Sigmoid colon (tissue), 4 donors: ENCODE results near the genes TAS2R60 and CTAGE15.

DNA sequence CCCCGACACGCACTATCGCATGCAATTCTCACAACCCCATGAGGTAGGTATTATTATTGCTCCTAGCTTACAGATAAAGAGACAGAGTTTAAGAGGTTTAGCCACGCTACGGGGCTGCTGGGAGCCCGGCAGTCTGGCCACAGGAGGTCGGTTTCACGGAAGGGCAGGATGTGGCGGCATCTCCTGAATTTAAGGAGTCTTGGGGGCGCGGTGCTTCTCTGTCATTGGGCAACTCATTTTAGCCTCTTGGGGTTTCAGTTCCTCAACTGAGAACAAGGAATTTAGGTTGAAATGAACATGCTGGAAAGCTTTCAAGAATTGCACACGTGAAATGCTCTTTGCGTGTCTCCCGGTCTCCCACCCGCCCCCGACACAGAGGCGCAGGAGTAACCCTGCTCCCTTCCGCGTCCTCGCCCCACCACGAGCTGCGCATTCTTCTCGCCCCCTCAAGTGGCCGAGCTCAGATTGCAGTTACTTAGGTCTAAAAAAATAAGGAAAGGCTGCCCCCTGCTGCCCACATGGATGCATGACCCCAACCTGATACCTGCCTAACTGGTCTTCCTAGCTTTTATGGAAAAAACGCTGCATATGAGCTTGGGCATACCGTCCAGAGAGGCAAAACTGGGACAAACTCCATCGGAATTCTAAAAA, 12.4 kb downstream of the PRSS2 start:
- PRO-cap = no peak
- RAMPAGE, long total RNA, 4 experiments = no peak in any of the 4 experiments

DNA sequence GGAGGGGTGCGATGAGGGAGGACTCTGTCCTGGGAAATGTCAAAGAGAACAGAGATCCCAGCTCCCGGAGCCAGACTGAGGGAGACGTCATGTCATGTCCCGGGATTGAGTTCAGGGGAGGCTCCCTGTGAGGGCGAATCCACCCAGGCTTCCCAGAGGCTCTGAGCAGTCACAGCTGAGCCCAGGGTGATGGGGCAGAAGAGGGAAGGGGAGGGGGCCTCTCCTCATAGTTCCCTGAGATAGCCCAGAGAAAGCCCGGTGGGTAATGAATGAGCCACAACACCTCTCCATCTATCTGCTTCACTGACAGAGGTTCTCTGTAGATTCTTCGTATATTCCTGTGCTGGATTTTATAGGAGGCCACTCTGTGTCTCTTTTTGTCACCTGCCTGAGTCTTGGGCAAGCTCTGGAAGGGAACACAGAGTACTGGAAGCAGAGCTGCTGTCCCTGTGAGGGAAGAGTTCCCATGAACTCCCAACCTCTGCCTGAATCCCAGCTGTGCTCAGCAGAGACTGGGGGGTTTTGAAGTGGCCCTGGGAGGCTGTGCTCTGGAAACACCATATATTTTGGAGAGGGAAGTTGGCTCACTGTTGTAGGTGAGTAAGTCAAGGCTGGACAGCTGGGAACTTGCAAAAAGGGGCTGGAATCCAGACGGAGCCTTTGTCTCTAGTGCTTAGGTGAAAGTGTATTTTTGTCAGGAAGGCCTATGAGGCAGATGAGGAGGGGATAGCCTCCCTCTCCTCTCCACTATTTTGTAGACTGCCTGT, 16.5 kb downstream of the PRSS2 start:
- PRO-cap = no peak
- RAMPAGE, long total RNA, 4 experiments = no peak in any of the 4 experiments

GRCh38 chr7:142787851-142788102, 17.0 kb downstream of the PRSS2 start:
- PRO-cap = no peak
- RAMPAGE, long total RNA, 4 experiments = no peak in any of the 4 experiments

- PRO-cap = no peak
- RAMPAGE, long total RNA, 4 experiments = no peak in any of the 4 experiments
Measured at GRCh38 chr7:142808235-142809203, 37.7 kb downstream of the PRSS2 start.

GRCh38 chr7:142943669-142943984, 4.3 kb downstream of the LLCFC1 start:
- PRO-cap = no peak
- RAMPAGE, long total RNA, 4 experiments = no peak in any of the 4 experiments

DNA sequence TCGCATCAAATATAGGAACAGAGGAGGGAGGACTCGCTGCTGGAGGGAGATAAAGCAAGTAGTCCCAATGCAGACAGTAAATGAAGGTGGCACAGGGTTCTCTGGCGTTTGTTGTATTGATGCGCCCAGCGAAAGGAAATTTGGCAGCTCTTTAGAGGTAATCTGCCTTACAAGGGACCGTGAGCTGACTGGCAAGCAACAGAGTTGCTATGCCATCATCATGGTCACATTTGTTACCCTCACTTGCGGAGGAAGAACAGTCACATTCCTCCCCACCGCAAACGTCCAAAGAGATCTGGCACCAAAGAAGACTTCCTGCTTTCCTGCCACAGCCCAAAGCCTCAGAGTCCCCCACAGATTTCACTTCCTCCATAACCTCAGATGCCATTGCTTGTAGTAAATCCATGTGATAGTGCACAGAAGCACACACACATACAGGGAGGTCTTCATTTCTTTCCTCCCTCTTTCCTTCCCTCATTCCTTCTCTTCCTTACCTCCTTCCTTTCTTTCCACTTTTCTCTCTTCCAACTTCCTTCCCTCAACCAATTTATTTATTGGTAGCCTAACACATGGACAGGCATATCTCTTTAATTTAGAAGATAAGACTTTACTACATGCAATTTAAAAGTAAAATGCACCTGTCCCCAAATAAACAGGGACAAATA, 15.9 kb upstream of the TAS2R40 start:
- PRO-cap = no peak
- RAMPAGE, long total RNA, 4 experiments = no peak in any of the 4 experiments

DNA sequence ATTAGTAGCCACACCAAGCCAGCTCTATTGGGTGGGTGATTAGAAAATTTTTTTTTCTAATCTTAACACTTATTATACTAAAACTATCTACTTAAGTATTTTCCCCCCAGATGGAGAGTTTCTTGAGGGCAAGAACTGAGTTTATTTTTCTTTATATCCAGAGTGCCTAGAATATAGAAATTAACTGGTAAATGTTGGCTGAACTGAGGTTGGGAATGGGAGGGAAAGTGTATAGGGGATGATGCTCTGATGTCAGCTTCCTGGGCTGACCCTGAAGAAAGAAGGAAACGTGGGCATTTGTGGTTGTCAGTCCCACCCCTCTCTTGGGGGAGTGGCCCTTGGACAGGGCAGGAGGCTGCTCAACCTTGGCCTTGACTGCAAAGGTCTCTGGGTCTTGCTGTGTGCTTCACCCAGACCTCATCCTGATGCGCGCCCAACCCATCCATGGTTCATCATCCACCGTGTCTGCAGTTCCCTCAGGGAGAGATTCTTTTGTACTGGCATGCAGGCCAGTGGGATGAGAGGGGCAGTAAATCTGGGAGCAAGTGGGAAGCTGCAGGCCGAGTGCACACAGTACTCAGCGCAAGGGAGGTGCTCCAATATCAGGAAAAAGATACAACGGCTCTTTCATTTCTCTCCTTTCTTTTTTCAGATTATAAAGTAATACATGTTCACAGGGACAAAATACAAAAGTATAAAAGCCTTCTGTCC, 4.8 kb upstream of the ZYX start:
- PRO-cap = no peak
- RAMPAGE, long total RNA, 4 experiments = no peak in any of the 4 experiments

- PRO-cap = no peak
- RAMPAGE, long total RNA, 4 experiments = no peak in any of the 4 experiments
Measured at GRCh38 chr7:143385851-143386635, 4.9 kb downstream of the ZYX start.

GRCh38 chr7:143409222-143409638, 574 bp upstream of the EPHA1 start:
- PRO-cap = no peak
- RAMPAGE, long total RNA, 4 experiments = no peak in any of the 4 experiments

DNA sequence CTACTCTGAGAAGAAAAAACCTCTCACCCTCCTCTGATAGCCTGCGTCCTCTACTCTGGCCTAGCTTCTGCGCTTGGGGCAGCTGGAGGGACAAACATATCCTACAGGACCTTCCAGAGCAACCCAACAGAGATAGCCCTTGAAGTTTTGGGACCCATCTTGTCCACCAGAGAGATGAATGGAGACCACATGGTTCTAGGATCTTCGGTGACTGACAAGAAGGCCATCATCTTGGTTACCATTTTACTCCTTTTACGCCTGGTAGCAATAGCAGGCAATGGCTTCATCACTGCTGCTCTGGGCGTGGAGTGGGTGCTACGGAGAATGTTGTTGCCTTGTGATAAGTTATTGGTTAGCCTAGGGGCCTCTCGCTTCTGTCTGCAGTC, at the start of gene TAS2R60:
Gene TAS2R60, plus strand, starts transcription at position 175 of the 386 bp plus-strand sequence.
- PRO-cap = no peak
- RAMPAGE, long total RNA, 4 experiments = no peak in any of the 4 experiments

DNA sequence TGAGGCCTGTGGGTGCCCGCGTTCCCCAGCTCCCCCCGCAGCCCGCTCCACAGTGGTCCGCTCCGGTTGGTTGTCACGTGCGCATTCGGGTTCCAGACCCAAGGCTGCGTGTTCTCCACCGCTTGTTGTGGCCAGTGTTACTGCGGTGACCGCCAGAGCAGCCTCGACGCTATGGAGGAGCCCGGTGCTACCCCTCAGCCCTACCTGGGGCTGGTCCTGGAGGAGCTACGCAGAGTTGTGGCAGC, at the start of gene CTAGE15:
Gene CTAGE15, plus strand, starts transcription at position 155 of the 245 bp plus-strand sequence.
- PRO-cap = no peak
- RAMPAGE, long total RNA, 4 experiments = no peak in any of the 4 experiments

DNA sequence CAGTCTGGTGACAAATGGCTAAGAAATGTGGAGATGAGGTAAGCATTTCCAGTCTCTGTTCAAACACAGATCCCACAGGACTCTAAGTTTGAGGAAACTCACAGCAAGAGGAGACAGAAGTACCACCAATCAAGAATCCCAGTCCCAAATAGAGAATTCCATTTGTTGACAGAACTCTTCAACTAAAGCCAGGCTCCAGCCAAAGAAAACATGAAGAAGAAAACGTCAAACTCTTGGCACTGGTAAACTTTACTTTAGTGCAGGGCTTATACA, 49.1 kb upstream of the CTAGE6 start:
- PRO-cap = no peak
- RAMPAGE, long total RNA, 4 experiments = no peak in any of the 4 experiments

DNA sequence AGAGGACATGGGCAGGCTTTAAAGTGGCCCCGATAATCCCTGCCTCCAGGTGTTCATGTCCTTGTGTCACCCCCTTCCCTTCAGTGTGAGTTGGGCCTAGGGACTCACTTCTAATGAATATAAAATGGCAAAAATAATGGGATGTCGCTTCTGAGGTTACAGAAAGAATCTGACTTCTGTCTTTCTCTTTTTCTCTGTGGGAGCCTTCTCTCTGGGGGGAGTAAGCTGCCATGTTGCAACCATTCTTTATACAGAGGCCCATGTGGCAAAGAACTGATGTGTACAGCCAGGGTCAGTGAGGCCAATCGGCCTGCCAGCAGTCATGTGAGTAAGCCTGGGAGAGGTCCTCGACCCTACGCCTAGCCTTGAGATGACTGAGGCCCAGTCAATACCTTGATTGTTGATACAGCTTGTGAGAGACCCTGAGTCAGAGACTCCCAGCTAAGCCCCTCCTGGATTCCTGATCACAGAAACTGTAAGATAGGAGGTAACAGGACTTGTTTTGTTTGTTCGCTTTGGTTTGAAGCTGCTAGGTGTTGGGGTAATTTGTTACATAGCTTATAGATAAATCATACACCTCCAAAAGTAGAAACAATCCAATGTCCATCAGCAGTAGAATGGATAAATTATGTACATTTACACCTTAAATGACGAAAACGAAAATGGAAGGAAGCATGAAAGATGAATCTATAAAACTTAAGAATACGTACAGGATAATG, 1.6 kb downstream of the TCAF1 start:
- PRO-cap = no peak
- RAMPAGE, long total RNA, 4 experiments = no peak in any of the 4 experiments

- PRO-cap = no peak
- RAMPAGE, long total RNA, 4 experiments = no peak in any of the 4 experiments
Measured at GRCh38 chr7:144812650-144813282, 23.1 kb downstream of the TPK1 start.

GRCh38 chr7:144834344-144834794, 1.5 kb downstream of the TPK1 start:
- PRO-cap = no peak
- RAMPAGE, long total RNA, 4 experiments = no peak in any of the 4 experiments

DNA sequence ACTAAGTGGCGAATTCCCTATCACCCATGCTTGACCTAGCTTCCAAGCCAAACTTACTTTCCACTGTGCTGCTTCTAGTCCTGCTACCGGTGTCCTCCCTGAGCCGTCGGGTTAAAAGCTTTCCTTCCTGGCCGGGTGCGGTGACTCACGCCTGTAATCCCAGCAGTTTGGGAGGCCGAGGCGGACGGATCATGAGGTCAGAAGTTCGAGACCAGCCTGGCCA, 332 bp upstream of the TPK1 start:
- PRO-cap = no peak
- RAMPAGE, long total RNA, 4 experiments = no peak in any of the 4 experiments

DNA sequence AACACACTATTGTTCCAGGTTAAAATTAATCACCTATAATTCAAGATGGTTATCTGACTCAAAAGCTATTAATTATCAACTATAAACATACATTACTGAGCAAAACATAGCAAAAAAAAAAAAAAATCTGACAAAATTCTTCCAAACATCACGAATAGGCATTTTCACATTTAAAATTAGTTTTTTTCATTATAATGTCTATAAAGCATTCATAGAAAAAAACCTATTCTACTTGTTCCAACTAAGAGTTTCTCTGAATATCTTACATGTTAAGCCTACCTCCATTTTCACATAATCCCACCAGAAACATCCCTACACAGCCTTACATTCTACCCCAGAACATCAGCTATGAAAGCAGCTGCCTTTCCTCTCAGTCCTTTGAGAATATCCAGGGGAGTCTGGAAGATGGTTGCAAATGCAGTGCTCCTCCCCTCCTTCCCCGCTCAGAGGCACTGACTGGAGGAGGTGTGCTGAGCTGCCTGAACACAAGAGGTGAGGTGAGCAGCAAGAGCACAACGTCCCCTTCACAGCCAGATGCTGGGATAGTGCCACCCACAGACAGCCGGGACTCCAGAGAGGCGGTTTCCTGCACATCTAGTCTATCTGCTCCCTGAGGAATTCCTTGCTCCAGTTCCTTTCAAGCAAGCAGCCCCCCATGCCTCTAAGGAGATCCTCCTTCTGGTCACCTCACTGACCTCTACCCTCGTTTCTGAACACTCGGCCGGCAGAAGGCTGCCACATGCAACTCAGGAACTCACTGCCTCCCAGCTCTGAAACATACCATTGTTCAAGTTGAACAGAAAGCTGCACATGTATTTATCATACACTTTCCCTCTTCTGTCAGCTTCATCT, 74.3 kb downstream of the EZH2 start:
- PRO-cap = no peak
- RAMPAGE, long total RNA, 4 experiments = no peak in any of the 4 experiments

- PRO-cap = no peak
- RAMPAGE, long total RNA, 4 experiments = no peak in any of the 4 experiments
Measured at GRCh38 chr7:148988000-148988301, 40.4 kb downstream of the PDIA4 start.

DNA sequence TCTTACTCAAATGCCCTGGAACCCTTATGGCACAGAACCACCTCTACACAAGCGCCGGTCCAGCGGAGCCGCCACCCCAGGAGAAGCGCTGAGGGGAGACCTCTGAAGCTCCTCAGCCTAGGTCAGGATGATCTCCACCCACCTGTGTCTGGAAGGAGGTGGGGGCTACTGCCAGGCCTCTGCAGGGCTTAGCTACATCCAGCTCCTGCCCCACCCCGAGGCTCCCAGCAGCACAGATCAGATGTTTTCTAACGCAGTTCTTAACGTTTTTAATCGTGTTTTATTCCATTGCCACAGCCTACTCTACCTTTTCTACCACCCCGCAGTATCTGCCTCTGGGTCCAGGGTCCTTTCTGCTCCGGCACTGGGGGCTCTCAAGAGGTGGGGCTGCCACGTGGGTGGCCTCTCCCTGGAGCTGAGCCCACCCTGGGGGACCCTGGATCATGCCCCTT, 25.5 kb downstream of the PDIA4 start:
- PRO-cap = no peak
- RAMPAGE, long total RNA, 4 experiments = no peak in any of the 4 experiments

DNA sequence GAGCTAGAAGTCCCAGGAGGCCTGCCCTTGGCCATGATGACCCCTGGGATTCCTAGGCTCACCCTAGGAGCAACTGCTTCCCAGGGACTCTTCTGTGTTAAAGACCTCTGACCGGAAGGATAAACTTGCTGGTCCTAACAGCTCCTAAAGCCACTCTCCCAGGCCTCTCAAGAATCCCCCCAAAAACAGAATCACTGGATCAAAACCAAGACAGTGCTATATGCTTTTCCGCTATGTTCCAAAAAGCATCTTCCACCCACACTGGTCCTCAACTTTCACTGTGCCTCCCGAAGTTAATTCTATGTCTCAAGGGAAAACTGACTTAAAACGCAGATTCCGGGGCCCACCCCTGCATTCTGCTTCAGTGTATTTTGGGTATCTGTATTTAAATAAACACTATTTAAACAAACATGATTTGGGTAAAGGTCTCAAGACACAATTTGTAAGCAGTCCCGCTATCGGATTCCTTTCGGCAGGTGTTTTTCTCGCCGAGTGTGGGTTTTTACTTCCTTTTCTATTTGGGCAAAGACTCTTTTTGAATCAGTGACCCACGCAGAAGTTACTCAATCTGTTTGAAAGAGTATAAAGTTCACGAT, 1.4 kb downstream of the PDIA4 start:
- PRO-cap = no peak
- RAMPAGE, long total RNA, 4 experiments = no peak in any of the 4 experiments